Neutrophil (primary cell): ENCODE data around the genes LRIG1 and TMF1.

- PRO-cap = no peak
These were observed 59.6 kb downstream of the SLC25A26 start for GRCh38 chr3:66280376-66280739.

- PRO-cap = no peak
These were observed 133.5 kb downstream of the LRIG1 start for GRCh38 chr3:66367067-66367883.

- PRO-cap = no peak
These were observed 96.0 kb downstream of the LRIG1 start for GRCh38 chr3:66404848-66405135.

DNA sequence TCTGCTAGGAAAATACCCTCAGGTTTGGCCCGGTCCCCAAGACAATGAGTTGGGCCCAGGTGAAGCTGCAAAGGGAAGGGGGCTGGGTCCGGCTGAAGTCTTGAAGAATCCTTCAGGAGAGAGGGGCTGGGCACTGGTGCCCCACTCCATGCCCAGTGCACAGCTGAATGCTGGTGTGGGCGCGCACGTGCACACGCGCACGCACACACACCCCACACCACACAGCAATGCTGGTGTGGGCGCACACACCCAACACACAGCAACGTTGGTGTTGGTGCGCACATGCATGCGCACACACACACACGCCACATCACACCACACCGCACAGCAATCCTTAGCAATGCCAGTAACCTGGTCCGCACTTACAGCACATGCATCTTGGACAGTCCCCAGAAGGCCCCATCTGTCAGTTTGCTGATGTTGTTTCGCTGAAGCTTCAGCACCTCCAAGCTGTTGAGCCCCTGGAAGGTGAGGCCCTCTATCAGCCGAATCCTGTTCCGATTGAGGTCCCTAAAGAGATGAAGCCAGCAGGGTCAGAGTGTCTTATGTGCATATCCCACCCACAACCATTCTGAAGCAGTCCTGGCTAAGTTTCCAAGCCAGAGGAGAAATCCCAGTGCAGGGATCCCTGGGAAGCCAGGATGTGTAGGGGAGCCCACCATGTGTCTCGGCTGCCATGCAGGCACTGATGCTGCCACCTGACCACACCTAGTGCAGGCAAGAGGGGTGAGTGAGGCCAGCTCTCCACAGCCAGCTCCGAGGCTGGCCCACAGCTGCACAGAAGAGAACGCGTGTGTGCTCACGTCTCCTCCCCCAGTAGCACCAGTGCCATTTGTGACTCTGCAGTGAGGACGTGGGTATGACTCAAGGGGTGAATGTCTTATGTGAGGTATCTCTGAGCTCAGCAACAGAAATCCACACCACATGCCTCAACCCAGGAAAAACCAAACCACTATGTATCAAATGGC lies 88.0 kb downstream of the LRIG1 start:
- PRO-cap = no peak

GRCh38 chr3:66425056-66425539 lies 75.7 kb downstream of the LRIG1 start:
- PRO-cap = no peak

GRCh38 chr3:66431335-66432167 lies 69.3 kb downstream of the LRIG1 start:
- PRO-cap = no peak

GRCh38 chr3:66450614-66451247 lies 50.1 kb downstream of the LRIG1 start:
- PRO-cap = no peak

GRCh38 chr3:66453216-66453966 lies 47.4 kb downstream of the LRIG1 start:
- PRO-cap = no peak

DNA sequence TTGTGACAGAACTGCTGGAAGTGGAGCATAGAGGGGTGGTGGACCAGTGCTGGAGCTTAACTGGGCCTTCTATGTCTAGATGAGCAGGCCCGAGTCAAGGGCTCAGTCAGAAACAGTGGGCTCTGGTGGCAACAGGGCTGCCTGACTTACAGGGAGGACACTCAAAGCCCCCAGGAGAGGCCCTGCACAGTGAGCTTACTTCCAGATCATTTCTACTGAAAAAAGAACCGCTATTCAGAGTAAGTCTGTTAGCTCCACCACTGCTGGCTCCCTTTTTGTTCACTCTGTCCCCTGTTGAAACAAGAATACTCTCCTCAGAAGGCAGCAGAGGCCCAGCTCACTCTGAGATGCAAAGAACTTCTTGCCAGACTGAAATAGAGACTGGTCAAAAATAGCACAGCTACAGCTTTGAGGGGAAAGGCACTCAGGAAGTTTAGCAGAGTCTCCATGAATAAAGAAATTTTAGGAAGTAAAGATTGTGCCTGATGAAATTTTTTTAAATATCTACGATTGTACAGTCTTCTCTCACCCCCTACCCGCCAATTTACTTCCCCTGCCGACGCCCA lies 46.8 kb downstream of the LRIG1 start:
- PRO-cap = no peak

DNA sequence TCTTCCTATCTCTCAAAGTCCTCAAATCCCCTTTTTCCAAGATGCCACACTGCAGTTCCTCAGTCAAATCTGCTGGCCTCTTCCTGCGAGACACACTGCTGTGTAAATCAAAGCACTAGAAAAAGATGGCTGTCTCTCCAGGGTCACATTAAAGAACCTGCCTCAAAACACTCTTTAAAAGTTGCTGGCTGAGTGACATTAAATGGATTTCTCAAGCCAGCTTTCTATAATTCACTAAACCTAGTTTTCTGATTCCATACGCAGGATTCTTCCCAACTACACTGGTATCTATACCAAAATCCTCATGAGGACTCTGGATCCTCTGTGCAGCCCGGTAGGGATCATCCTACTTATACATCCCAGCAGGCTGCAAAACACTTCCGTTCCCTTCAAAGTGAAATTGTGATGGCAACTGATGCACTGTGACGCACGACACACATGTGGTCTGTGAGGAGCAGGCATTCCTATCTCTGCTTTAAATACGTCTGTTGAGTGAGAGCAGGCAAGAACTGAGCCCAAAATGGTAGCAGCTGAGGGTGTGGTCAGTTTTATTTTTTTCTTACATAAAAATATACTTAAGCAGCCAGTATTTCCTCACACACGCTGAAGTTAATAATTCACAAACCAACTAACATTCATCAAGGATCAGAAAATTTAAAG lies 24.2 kb downstream of the LRIG1 start:
- PRO-cap = no peak

GRCh38 chr3:66500572-66501556 lies at the start of gene LRIG1:
Gene LRIG1, minus strand, starts transcription at chr3:66501022.
- PRO-cap = unidirectional peak, minus-strand start at chr3:66501019

- PRO-cap = no peak
These were observed 36.9 kb upstream of the LRIG1 start for GRCh38 chr3:66537831-66538051.

GRCh38 chr3:66546305-66546746 lies 45.5 kb upstream of the LRIG1 start:
- PRO-cap = no peak

- PRO-cap = no peak
These were observed 114.3 kb downstream of the SUCLG2 start for GRCh38 chr3:67540077-67540494.

- PRO-cap = no peak
These were observed 29.1 kb upstream of the SUCLG2 start for GRCh38 chr3:67683580-67683846.

DNA sequence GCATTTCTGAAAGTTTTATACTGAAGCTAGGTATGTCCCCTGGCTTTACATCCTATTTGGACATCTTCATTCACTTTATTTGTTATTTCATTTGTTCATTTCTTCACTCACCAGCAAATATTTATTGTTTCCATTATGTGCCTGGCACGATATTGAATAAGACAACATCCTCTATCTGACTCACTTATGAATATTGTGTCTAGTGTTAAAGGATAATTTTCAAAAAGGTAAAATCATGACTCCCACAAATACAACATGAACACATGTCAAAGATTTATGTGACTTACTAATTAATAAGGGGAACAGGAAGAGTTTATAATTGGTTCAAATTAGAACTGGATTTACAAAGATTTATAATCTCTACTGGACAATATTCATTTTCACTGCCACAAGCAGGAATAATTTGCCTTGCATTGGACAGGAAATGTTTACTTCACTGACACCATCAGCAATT lies 48.5 kb downstream of the TAFA1 start:
- PRO-cap = no peak

DNA sequence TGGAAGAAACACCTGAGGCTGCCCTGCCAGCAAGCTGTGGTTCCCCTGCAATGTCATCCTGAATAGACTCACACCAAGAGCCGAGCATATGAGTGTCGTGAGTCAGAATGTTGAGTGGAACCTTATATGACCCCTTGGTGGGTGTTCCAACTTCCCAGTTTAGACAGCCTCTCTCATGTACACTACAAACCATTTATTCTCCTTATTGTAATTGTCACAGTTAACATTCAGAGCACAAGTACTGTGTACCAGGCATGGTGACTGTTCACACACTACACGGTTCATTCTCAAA lies 16.8 kb downstream of the EOGT start:
- PRO-cap = no peak

- PRO-cap = no peak
These were observed 4.5 kb downstream of the EOGT start for GRCh38 chr3:69008845-69009539.

- PRO-cap = no peak
These were observed 8.5 kb downstream of the TMF1 start for GRCh38 chr3:69043707-69043950.

GRCh38 chr3:69051750-69052638 lies at the start of gene TMF1:
Gene TMF1, minus strand, starts transcription at chr3:69052333.
- PRO-cap = unidirectional peak, minus-strand start at chr3:69052237; unidirectional peak, minus-strand start at chr3:69052331